Diencephalon (tissue), 2 donors: ENCODE measurements around a stretch of chr12.

DNA sequence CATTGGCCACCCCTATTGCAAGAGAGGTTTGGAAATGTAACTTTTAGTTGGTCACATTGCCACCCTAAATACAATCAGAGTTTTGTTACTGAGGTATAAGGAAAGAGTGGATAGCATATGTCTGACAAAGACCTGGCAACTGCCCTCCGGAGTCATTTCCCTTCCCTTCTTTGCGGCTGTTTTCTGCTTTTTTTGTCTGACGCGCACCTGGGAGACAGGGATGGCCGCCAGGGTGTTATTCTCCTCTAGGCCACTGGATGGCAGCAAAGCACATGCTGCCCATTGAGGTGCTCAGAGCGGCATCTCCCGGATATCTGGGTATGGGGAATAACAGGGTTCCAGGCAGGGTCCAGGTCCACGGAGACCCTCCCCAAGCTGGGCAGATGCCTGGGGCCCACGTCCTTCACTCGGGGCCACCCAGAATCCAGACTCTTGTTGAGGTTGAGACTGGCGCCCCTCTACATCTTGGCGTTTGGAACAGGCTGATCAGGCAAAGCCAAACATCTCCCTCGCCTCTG, 26.0 kb downstream of the MYL2 start:
- RAMPAGE, long total RNA = no peak

DNA sequence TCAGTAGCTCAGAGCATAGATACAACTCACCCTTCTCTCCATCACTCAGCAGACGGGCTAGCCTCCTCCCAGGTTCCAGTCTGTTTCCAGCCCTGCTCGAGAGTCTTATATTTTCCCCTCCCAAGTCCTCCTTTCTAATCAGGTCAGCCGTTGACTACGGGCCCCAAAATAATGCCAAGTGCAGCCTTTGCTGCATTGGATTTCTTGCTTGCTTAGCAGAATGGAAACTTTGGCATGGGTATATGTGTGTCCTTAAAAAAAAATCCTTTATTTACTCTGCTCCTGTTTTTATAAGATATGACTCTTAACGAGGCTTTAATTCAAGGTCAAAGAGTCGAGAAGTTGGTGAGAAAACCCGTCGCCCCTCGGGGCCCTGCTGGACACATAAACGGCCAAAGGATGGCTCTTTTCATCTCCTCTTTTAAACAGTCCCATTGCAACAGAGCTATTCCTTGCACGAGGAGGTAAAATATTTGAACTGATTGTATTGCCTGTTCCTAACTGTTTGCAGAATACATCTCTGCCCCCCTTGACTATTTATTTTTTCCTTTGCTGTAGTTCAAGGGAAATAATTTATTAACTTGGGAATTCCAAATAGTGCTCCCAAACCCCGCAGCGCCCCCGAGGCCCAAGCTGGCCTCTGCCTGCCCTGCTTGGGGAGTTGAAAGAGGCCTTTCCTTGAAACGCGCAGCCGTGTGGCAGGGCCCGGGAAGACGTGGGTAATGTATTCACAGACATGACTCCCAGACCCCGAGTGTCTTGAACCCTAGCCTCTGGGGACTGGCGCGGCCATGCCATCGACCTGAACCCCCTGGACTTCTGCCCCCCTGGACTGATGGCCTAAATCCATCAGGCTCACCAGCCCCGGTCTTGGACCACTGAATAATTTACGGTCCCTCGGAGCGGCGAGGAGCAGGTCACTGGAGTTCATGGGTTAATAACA, 42.9 kb downstream of the CUX2 start:
- RAMPAGE, long total RNA = no peak

DNA sequence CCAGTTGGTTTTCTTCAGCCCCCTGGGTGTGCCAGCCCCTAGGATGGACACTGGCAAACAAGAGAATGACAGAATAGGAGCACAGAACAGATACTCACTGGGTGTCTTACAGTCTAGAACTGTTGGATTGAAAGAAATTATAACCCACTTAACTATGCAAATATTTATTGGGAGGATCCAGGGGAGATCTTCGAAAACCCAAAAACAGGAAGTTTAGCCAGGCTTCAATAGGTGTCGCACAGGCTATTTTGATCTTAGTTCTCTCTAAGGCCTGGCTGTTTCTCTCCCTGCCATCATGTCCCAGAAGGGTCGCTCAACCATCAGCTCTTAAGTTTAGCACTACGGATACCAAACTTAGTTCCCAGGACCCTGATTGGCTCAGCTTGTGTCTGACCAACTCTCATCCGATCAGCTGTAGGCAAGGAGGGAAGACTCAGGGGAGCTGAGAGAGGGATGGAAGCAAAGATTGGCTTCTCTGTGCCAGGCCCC, 13.7 kb downstream of the PHETA1 start:
- RAMPAGE, long total RNA = no peak

DNA sequence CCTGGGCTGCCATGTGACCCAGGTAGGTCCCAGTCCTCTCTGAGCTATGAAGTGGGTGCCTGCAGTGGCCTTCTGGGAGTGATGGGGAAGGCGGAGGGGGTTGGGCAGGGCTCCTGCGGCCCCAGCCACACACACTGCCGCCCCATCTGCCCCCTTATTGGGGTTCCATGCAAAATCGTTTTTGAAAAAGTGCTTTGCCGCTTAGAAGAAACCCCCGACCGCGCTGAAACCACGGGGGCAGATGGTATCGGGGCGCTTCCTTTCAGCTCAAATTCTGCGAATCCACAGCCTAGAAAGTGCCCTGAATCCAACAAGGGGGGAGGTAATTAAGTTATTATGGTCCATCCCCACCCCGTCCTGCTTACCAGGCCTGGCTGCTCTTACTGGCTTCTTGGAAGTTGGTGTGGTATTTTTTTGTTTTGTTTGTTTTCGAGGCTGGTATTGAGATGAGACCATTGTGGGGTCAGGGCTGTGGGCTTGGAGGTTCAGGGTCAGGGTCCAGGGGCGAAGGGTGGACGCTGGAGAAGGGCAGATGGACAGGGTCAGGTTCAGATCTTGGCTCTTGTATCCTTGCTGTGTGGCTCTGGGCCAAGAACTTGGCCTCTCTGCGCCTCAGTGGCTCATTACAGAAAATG, 24.5 kb downstream of the SH2B3 start:
- RAMPAGE, long total RNA = no peak

DNA sequence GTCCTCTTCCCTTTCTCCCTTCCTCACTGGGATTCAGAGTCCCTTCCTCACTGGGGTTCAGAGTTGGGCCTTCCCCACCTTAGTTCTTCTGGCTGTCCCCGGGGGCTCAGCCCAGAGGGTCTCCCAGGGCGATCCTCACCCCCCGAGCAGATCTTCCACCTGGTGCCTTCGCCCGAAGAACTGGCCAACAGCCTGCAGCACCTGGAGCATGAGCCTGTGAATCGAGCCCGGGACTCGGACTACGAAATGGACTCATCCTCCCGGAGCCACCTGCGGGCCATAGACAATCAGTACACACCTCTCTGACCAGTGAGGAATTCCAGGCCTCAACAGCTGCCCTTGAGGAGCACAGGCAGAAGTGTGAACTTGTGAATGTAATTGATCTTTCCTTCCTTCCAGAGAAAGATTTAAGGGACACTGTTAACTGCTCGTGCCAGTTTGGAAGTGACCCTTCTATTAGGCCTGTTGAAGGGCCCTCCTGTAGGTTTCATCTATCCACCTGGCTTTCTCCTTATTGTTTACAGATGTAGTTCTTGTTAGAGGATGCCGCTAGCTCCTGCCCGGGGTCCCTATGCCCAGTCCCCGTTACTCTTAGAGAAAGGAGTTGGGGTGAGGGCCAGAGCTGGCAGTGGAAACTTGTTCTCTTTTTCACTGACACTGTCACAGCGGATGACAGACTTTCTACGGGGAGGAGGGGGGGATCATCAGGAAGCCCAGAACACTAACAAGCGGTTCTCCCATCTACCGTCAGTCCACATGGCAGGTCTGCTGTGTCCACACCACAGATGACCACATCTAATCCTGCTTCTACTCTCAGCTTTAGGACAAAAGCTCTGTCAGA, 42.5 kb downstream of the SH2B3 start:
- RAMPAGE, long total RNA = no peak

- RAMPAGE, long total RNA = no peak
Observed at GRCh38 chr12:111488110-111488909, 82.6 kb downstream of the SH2B3 start.

DNA sequence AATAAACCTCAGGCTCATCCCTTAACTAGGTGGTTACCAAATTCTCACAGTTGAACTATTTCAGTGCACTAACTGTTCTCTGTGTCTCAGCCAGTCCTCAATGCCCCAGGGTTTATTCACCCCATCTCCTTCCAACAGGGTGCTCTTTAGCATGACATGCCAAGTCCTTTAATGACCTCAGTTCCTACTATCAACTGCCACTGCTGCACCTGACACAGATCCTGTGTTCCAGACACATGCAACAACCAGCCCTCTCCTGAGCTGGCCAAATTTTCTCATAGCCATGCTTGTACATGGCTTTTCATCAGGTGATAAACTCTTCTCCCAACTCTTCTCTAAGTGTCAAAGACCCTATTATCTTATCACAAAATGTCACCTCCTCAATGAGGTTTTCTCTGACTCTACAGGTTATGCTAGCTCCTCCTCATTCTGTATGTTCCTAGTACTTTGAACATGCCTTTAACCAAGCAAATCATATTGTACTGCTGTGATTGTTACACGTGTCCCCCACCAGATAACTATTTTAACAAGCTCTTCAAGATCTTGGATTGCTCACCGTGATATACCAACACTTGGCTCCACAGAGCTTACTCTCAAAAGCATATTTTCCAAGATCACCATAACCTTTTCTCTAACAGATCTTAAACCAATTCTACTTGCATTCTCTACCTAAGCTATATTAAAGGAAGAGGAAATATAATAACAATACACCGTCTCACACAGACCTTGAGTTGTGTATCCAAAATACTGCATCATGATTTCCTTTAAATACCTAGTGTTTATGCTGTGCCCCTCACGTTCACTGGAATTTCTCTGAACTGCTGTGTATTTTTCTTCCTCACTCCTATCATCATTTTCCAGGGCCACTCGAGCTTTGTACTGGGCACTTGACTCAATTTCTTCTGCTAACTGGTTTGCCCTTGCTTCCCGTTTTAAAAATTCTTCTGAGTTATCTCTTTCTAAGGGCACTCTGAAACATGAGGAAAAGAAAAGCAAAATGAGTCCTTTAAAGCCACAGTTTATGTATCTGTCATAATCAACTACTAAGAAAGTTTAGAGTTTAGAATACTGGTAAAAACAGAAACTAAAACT, 79.7 kb downstream of the ATXN2 start:
- RAMPAGE, long total RNA = no peak

DNA sequence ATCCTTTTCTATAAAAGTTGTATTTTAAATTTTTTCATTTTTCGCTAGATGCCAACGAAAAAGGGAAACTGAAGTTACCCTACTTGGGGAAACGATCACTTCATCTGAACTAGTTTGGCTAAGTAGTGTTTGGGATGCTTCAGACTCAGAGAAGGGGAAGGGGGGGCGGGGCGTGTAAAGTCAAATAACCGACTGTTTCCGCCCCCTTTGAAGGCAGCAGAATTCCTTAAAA, 2.2 kb downstream of the ATXN2 start:
- RAMPAGE, long total RNA = no peak

DNA sequence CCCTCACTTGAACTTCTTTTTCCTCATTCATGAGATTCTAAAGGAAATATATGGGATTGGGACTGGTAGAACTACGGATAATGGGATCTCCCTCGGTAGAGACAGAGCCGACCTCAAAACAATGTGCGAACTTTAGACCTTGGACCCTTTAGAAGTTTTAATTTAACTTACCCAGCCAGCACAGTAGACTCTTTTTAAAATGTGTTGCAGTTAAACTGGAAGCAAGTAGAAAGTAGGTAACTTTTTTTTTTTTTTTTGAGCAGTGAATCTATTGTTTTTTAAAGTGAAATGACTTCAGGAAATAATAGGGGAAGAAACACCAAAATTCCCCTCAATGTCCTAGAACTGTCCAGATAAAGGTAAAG, 1.1 kb upstream of the ATXN2 start:
- RAMPAGE, long total RNA = no peak

DNA sequence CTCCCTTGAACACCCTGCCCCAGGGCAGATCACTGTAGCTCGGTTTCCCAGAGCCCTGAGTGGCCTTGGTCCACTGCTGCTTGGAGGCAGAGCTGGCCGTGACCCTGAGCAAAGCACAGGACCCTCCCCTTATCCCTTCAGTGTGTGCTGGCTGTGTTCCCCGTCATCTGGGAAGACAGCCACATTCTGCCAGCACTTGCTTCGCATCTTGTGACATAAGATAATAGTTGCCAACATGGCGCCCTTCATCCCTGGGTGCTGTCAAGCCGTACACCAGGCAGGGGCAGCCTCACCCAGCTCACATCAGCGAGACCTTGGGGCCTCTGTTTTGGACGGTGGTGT, 12.1 kb upstream of the ALDH2 start:
- RAMPAGE, long total RNA = no peak

- RAMPAGE, long total RNA = no peak
Observed at GRCh38 chr12:111791137-111791615, 24.4 kb downstream of the ALDH2 start.

- RAMPAGE, long total RNA = no peak
Observed at GRCh38 chr12:112010453-112011069, 2.4 kb downstream of the TMEM116 start.

GRCh38 chr12:112126800-112127255, 1.5 kb downstream of the TRAFD1 start:
- RAMPAGE, long total RNA = no peak

DNA sequence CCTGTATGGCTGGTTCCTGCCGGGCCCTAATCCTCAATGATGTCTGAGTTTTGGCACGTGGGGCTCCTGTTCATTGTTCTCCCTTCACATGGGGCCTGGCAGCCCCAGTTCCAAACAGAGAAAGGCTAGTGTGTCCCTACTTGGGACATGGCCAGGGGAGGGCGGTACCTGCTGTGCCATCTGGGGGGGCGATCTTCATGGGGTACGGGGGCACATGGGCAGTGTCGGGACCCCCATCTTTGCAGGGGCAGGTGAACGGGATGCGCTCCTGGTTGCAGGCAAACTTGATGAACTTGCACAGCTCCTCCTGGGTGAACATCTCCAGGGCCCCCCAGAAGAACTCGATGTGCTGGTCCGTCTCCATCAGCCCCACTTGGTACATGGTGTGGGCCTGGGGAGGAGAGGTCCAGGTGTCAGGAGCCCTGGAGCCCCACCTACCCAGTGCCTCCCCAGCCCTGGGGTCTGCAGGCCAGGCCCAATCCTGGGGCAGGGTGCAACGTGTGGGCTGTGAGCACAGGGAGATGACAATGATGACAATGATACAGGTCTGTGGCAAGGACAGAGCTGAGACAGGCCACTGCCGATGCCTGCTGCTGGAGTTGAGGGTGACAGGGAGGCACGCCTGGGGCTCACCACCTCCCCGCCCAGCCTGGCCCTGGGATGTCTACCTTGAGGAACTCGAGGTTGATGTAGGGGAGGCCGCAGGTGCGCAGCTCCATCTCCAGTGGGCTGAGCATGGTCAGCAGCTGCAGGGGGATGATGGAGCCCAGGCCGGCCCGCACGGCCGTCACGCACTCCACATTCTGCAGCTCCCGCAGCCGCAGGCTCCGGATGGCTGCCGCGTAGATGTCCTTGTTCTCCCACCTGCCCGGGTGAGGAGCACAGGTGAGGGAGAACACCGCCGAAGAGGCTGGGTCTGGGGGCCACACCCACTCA, 37.8 kb downstream of the TRAFD1 start:
- RAMPAGE, long total RNA = no peak

GRCh38 chr12:112175562-112176164, 50.3 kb downstream of the TRAFD1 start:
- RAMPAGE, long total RNA = no peak

DNA sequence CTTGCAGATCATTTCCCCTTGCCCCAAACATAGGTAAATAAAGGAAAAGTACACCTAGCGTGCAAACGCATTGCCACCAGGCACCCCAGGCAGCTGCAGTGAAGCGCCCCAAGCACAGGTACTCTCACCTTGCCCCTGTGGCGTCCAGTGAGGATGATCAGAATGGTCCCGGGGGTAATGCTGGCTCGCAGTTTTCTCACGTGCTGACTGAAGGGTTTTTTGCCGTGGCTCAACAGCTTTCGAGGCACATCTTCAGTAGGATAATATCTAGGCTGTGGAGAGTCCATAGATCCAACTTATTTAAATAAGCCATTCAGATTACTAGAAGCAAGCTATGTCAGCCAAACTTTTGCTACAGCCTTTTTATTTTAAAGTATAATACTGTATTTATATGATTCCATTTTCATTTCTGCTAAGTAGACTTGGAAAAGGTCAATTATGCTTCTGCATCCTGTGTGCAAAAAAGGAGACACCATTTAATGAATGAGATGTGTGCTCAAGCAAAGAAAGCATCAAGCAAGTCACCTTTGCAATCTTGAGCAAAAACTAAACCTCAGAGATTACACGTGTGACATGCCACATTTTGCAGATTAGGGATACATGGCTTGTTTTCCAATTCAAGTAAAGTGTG, 2.7 kb downstream of the RPL6 start:
- RAMPAGE, long total RNA = no peak

GRCh38 chr12:112418468-112418700, 363 bp upstream of the PTPN11 start:
- RAMPAGE, long total RNA = no peak

DNA sequence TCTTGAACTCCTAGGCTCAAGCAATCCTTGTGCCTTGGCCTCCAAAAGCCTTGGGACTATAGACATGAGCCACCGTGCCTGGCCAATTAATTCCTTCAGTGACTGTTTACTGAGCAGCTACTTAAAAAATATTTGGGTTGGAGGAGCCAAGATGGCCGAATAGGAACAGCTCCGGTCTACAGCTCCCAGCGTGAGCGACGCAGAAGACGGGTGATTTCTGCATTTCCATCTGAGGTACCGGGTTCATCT, 170.6 kb upstream of the RPH3A start:
- RAMPAGE, long total RNA = no peak

GRCh38 chr12:112672866-112673201, 118.7 kb upstream of the RPH3A start:
- RAMPAGE, long total RNA = no peak

DNA sequence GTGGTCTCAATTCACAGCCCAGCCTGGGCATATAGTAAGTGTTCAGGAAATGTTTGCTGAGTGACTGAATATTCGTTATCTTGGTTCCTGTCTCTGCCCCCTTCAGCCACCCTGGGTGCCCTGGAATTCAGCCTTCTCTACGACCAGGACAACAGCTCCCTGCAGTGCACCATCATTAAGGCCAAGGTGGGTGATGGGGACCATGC, 27.8 kb upstream of the OAS1 start:
- RAMPAGE, long total RNA = no peak